Karpas-422 (cell line): ENCODE measurements around a stretch of chr4.

DNA sequence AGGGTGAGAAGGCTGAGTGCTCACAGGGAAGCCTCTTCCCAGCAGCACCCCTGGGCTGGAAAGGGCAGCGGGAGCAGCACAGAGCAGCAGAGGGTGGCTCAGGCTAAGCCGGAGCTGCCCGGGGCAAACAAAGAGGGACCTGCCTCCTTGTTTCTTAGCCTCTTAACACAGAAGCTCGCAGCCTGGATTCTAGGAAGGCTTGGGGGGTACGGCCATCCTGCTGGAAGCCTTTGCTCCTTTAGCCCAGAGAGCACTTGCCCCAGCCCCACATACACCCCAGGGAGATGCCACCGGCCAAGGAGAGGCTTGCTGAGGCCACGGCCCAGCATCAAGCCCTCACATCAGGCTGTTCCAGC, 20.1 kb upstream of the SPON2 start:
- PRO-cap = no peak
- RAMPAGE, long total RNA = no peak

GRCh38 chr4:1245734-1246162, 3.2 kb downstream of the CTBP1 start:
- PRO-cap = no peak
- RAMPAGE, long total RNA = no peak

- PRO-cap = no peak
- RAMPAGE, long total RNA = no peak
Measured at GRCh38 chr4:1246867-1247266, 2.1 kb downstream of the CTBP1 start.

GRCh38 chr4:1247267-1247910, 1.5 kb downstream of the CTBP1 start:
- PRO-cap = no peak
- RAMPAGE, long total RNA = no peak

DNA sequence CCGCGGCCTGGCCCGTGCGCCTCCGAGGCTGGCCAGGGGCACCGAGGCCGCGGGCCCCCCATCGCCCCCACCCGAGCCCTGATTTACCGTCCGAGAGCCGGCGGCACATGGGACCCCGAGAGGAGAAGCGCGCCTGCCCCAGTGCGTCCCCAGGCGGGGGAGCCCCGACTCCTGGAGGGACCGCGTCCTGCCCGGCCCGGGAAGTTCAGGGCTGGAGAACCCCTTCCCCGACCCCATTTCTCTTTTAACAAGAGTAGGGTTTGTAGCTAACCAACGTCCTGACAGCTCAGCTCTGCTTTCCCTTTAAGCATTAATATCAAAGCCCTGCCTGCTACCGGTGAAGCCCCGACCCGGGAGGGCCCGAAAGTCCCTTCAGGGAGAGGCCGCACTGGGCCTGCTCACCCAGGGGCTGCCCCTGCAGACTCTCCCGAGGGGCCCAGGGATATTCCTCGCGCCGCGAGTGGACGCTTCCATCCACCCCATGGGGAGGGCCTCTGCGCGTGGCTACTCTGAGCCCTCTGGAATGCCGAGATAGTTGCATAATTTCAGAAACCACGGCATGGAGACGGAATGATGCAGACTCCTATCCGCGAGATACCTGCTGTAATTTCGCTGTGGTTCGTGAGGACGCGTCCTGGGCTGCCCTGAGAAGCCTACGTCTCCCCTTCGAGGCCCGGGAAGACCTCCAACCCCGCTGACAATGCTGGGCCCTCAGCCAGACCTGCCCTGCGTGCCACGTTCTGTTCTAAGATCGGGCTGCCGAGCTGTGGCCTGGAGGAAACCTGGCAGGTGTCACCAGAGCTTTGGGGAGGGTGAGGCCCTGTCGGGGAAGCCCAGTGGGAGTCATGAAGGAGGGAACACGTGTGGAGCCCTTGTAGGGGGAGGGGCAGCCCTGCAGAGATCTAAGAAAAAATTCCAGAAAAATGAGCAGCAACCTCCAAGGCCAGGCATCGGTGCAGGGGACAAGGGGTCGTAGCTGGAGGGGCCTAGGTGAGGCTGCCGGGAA, 935 bp upstream of the CTBP1 start:
- PRO-cap = no peak
- RAMPAGE, long total RNA = no peak

GRCh38 chr4:1288878-1289777, 563 bp upstream of the MAEA start:
- PRO-cap = bidirectional peak, plus-strand start at chr4:1289906, minus-strand start at chr4:1289665
- RAMPAGE, long total RNA = no peak

DNA sequence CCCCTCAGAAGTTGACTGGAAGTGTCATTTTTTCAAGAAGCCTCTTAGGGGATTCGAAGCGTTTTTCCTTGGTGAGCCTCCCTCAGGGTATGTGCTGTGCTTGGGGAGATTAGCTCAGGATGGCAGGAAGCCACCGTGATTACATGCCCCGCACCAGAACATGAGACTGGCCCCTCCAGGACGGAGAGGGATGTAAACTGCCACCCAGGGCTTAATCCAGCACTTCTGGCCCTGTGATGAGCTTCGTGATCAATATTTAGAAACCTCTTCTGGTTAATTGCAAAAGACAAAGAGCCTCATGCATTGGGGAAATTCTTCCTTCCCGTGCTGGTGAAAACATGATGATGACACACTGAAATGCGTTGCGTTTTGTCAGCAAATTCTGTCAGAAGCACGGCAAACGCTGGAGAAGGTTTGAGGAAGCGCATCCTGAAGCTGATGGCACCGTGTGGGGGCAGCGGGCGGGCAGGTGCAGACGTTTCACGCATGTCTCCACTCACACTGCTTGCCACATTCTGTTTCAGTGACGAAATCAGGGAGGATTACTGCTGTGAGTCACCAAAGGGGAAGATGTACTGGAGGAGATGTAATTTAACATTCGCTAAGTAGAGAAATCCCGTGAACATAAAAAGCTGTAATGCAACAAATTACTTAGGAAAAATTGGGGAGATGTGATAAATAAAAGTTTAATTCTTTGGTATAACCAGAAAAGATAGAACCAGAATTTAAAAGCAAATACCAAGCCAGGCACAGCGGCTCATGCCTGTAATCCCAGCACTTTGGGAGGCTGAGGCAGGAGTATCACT, 11.3 kb downstream of the MAEA start:
- PRO-cap = no peak
- RAMPAGE, long total RNA = no peak

GRCh38 chr4:1305131-1305922, 15.6 kb downstream of the MAEA start:
- PRO-cap = no peak
- RAMPAGE, long total RNA = no peak

DNA sequence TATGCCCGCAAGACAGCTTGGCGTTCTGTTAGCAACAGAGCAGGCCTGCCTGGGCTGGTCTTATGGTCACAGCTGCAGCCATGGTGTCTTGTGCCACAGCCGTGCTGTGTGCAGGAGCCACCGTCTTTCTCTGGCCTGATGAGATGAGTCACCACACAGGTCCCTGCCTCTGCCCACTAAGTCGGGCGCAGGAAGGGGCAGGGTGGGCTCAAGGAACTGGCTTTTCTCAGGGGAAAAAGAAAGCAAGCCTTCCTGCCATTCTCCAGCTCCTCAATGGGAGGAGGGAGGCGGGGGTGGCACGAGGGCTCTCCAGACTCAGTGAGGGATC, 18.2 kb downstream of the UVSSA start:
- PRO-cap = no peak
- RAMPAGE, long total RNA = no peak

GRCh38 chr4:1512600-1513695, 106.7 kb upstream of the NKX1-1 start:
- PRO-cap = no peak
- RAMPAGE, long total RNA = no peak

GRCh38 chr4:1684934-1685633, 971 bp upstream of the FAM53A start:
- PRO-cap = no peak
- RAMPAGE, long total RNA = no peak

GRCh38 chr4:1717083-1717738, 3.9 kb downstream of the TMEM129 start:
- PRO-cap = no peak
- RAMPAGE, long total RNA = no peak

DNA sequence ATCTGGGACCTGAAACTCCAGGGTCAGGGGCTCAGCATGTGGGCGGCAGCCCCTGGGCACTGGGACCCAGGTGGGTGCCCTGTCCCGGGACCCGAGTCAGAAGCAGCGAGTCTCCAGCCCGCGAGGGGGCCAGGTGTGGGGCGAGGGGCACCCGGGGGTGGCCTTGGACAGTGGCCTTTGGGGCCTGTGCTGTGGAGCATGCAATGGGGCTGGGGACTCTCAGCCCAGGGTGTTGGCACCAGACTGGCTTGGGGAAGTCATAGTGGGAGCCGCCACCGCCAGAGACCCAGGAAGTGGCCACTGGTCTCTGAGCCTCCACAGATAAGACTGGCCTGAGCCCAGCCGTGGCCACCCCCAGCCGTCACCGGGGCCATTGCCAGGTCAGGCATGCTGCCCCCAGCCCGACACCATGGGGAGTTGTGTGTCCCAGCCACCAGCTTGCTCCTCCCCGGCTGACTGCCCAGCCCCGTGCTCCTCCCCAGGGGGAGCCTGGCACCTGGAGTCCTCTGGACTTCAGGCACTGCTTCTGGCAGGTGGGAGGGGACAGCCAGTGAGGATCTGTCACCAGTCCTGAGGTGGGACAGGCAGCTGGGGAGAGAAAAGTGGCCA, 32.4 kb downstream of the TACC3 start:
- PRO-cap = no peak
- RAMPAGE, long total RNA = no peak

DNA sequence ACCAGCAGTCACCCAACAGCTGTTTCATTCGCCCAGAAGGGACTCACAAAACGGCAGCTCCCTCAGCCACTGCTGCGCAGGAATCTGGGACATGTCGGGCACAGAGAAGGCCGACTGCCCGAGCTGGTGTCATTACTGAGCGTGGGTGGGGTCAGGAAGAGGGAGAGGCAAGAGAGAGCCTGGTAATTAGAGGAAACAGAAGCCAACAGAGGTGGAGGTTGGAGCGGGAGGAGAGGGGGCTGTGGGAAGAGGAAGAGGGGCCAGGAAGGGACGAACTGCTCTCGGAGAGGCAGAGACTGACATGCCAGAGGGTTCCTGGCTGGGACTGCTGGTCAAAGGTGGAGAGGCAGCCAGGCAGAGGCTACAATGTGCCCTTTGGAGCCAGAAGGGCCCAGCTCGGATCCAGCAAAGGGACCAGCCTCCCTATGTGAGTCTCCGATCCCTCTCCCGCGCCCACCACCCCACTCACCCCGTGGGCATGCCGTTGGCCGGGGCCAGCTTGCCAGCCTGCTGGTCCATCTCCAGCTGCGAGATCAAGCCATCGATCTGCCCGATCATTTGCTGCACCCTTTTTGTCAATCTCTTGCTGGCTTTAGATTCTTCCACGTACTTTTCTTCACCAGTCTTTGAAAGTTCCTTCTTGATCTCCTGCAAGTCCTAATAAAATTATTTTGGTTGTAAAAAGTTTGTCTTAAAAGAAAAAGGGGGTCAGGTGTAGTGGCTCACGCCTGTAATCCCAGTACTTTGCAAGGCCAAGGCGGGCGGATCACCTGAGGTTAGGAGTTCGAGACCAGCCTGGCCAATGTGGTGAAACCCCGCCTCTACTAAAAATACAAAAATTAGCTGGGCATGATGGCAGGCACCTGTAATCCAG, 23.4 kb downstream of the FGFR3 start:
- PRO-cap = no peak
- RAMPAGE, long total RNA = no peak

DNA sequence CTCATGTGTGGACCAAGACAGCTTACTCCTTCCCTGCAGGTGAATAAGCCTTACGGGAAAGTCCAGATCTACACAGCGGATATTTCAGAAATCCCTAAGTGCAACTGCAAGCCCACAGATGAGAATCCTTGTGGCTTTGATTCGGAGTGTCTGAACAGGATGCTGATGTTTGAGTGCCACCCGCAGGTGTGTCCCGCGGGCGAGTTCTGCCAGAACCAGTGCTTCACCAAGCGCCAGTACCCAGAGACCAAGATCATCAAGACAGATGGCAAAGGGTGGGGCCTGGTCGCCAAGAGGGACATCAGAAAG, 49.4 kb downstream of the NELFA start:
- PRO-cap = no peak
- RAMPAGE, long total RNA = no peak

DNA sequence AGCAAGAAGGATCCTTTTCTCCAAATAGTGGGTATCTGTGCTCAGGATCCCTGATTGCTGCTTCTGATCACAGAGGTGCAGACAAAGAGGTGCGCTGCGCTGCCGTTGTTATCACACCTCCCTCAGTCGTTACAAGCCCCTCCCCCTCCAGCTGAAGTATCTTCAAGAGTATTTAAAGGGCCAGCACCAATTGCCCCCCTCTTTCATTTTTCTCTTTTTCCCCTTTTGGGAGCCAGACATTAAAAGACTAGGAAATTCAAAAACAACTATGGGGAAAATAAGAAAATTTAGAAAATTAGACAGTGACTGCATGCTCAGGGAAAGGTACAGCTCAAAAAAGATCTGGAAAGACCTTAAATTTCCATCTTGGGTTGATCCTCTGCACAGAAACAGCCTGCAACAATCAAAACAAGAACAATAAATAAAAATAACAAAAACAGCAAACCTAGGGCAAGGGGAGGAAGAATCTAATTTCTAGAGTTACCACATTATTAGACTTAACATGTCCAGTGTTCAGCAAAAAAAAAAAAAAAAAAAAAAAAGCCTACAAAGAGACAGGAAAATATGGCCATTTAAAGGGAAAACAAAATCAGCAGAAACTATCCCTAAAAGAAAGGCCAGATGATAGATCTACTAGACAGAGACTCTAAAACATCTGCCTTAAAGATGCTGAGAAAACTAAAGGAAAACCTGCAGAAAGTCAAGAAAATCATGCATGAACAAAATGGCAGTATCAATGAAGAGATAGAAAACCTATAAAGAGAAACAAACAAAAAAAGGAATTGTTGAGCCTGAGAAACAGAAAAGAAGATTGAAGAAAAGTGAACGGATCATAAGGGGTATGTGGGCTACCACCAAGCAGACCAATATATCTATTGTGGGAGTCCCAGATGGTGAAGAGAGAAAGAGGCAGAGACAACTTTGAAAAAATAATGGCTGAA, 44.0 kb downstream of the NELFA start:
- PRO-cap = no peak
- RAMPAGE, long total RNA = no peak

- PRO-cap = no peak
- RAMPAGE, long total RNA = no peak
Measured at GRCh38 chr4:1987255-1988304, 21.2 kb downstream of the NELFA start.

GRCh38 chr4:1992324-1992876, 16.4 kb downstream of the NELFA start:
- PRO-cap = no peak
- RAMPAGE, long total RNA = no peak

GRCh38 chr4:2141540-2142845, 82.9 kb downstream of the NAT8L start:
- PRO-cap = no peak
- RAMPAGE, long total RNA = no peak

DNA sequence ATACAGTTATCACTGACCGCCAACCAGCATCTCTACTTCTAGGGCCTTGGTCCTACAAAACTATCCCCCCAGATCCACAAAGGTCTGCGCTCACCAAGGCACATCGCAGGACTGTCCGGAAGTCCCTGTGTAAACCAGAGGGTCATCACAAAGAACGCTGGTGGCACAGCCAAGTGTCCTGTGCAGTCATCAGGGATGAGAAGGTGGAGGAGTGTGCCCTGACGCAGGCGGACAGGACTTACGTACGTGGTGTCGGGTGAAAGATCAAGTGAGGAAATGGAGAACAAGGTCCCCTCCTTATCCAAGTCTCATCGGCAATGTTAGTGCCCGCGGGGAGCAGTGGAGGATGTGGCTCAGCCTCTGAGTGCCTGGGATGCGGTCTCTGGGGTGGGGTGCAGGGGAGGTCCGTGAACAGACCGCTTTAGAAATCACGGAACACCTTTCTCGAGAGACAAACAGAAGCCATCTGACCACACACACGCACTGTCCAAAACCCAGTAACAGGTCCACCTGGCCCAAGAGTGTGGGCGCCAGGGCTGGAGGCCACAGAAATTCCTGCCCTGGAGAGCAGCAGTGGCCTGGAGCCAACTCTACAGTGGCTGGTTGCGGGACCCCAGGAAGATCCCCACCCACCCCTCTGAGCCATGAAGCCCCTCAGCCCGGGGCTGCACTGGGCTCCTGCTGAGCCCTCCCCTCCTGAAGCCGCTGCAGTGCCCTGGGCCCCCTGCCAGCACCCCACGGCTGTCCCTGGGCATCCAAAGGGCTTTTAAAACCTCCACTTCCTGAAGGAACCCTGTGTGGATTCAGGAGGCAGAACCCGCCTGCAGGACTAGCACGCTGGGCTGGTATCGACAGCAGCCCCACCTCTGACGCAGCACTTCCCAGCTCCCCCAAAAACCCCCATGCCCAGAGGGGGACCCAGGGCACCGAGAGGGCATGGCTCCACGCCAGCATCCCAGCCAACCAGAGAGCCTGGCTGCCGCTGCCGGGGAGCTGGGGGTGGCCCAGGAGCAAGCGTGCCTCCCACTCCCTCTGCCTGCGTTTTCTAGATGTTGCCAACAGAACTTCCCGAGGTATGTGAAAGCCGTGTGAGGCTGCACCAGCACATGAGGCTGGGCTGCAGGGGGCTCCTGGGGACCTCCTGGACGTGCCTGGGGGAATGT, 6.6 kb downstream of the MXD4 start:
- PRO-cap = no peak
- RAMPAGE, long total RNA = no peak